Bronchus (tissue), 1 donor: Measurements from ENCODE around the gene ACTL8.

- PRO-cap, result no peak
Measured at GRCh38 chr1:17605364-17605561, 65.8 kb downstream of the ARHGEF10L start.

- PRO-cap, result no peak
Measured at GRCh38 chr1:17644133-17644778, 104.8 kb downstream of the ARHGEF10L start.

DNA sequence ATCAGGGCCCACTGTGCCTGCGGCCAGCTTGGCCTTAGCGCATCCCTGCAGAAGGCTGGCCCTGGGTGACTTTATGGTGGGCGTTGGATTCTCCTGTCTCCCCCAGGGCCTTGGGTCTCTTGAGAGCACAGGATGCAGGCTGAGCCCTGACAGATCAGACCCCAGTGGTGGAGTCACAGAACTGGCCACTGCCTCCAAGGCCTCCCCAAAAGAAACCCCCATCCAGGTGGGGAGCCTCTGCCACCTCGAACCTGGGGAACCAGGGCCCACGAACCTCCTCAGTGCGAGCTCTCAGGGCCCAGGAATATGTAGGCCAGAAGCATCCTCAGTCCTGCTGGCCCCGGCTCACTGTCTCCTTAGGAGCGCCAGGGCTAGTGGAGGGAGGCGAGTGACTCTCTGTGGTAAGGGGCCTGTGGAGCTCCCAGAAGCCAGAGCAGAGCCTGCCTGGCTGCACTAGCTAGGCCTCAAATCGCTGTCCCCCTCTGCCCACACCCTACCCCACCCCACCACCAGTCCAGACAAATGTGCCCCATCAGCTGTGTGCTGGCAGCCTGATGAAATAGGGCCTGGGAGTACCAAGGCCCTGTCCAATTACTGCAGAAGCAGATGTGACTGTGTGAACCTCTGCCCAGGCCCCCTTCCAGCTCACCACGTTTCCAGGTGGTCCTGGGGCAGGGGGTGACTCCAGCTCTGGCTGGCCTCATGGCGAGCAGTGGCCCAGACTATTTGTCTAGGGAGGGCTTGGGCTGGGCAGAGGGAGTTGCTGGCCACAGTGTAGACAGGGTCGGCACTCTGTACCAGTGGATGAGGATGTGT, 103.5 kb upstream of the ACTL8 start:
- PRO-cap, result no peak

DNA sequence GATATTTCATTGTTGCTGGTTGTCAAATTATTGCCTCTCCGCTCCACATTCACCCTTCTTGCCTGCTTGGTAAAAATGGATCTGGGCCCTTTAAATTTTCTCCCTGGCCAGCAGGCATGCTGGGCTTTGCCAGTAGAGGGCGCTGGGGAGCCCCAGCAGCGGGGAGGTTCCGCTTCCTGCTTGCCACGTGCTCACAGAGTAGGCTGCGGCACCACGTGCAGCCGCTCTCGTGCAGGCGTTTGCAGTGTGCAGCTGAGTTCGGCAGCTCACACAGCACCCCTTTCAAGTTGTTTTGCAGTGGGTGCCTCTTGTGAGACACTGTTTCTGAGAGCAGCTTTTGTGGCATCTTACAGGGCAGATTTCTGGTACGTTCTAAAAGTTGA, at the start of gene ACTL8:
Gene ACTL8 (plus strand): TSS at position 194 of the 383 bp plus-strand sequence.
- PRO-cap, result no peak

GRCh38 chr1:18264684-18265123, 157.1 kb downstream of the IGSF21 start:
- PRO-cap, result no peak

GRCh38 chr1:18299423-18299825, 181.3 kb upstream of the KLHDC7A start:
- PRO-cap, result no peak

DNA sequence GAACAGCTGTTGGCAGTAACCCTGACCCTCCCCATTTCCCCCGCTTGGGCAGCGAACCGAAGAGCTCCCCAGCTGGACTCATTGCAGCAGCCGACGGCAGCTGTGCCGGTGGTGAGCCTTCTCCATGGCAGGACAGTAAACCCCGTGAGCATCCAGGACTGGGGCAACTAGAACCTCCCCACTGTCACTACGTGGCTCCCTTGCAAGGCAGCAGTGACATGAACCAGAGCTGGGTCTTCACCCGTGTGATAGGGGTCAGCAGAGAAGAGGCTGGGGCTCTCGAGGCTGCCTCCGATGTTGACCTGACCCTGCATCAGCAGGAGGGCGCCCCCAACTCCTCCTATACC, 661 bp downstream of the KLHDC7A start:
- PRO-cap, result no peak

DNA sequence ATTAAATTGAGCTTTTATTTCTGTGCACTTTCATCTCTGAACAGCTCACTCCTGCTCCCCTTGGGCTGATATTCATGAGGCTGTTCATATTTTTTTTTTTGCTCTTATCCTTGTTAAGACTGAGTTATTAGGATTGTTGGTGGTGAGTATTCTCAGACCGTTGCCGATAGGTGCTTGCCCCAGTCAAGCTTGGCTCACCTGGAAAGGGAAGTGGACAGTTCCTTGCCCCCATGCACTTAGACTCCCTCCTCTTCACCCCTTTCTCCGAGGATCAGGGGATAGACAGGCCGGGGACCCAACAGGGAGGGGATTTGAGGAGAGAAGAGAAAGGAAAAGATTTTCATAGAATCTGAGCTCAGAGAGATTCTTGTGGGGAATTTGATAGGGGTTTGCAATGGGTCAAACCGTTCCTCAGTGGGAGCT, 8.7 kb downstream of the PAX7 start:
- PRO-cap, result no peak

GRCh38 chr1:18670020-18670737, 39.5 kb downstream of the PAX7 start:
- PRO-cap, result bidirectional peak, plus-strand start at chr1:18670523, minus-strand start at chr1:18670273; unidirectional peak, plus-strand start at chr1:18670642

DNA sequence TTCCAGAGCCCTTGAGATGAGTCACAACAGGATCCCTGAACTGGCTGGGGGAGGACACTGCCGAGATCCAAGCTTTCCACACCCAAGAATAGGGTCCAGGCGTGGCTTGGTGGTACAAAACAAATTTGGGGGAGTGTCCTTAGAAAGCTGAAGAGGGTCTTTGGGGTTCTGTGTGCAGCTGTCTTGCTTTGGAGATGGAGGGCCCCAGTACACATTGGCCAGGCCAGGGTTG, 74.5 kb downstream of the PAX7 start:
- PRO-cap, result no peak

- PRO-cap, result no peak
Measured at GRCh38 chr1:18733557-18733941, 102.9 kb downstream of the PAX7 start.

- PRO-cap, result no peak
Measured at GRCh38 chr1:18938469-18938677, 18.1 kb downstream of the IFFO2 start.

DNA sequence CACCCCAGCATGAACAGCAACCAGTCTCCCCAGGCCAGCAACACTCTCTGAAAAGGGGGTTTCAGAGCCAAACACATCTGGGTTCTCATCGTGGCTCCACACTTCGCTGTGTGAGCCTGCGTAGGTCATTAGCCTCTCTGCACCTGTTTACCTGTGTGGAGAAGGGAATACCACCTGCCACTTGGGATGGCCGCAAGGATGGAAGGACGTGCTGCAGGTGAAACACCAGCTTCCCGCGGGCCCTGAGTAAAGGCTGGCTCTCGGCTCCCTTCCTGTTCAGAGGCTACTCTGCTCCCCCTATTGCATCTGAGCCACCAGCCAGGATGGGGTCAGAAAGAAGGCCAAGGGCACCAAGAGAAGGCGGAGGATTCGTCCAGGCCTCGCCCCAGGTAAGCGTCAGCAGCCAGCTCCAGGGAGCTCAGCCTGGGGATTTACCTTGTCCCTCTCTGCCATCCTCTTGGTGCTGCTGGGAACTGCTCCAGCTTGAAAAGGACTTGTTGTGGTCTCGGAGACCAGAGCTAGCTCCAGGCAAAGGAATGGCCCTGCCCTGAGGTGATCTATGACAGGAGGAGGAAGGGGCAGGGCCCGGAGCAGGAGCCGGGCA, 113.6 kb upstream of the IFFO2 start:
- PRO-cap, result no peak

GRCh38 chr1:19092509-19093244, 117.4 kb downstream of the UBR4 start:
- PRO-cap, result no peak

GRCh38 chr1:19140315-19140957, 69.6 kb downstream of the UBR4 start:
- PRO-cap, result no peak

DNA sequence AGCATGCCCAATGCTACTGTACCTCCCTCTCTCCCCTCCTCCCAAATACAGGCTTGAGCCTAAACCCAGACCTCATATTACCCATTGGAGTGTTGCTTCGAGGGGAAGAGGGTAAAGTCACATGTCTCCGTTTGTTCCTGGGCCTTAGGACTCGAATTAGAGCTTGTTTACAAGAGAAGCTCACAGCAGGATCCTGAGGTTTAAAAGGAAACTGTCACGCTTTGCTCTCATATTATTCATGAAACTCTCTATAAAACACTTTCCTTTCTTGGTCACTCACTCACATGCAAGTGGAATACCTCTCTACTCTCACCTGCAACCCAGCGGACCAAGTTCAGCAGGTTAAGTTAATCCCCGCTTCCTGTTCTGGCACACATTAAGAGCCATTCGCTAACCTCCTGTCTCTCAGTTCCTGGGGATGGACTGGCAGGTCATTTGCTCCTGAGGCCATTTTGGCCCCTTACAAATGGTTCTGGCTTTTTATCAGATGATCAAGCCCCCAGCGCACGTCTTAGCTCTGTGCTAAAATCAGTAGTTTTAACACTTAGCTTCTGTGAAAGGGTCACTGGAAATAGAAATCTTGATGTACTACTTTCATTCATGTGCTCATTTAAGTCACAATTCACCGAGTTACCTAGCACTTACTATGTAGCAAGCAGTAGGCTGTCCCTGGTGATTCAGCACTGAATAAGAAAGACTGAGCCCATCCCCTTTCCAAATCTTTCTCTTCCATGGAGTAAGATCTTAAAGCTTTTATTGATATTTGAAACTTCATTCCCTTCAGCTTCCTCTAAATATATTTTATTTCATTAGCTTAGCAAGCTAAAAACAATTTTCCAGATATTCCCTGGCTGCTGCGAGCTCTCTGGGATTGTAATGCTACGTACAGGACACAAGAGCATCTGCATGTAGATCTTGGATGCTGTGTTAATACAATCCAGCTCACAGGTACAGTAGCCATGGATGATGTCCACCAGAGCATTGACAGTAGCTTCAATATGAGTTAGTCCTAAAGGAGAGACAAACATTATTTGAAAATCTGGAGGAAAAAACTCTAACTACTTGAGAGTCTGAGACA, 65.8 kb downstream of the UBR4 start:
- PRO-cap, result no peak

- PRO-cap, result no peak
Measured at GRCh38 chr1:19164788-19165029, 45.4 kb downstream of the UBR4 start.

DNA sequence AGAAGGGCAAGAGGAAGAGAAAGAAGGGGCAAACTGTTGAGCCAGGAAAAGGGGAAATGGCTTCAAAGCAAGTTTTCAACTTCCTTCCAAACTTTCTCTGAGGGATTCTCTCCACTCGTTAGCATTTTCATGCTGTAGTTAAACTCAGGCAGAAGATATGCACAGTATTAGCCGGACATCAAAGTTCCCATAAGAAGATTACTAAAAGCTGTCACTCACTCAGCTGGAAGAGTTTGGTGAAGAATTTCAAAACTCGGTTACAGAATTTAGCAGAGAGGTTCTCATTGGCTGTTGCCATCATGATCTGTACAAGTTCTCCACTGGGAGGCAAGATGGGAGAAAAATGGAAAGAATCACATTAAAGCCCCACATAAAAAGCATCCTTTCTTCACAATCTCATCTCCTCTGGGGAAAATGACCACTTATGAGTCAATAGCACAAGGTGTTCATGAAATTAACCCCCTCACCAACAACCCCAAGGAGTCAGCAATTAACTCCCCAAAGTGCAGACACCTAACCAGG, 45.0 kb downstream of the UBR4 start:
- PRO-cap, result no peak

- PRO-cap, result no peak
Measured at GRCh38 chr1:19211226-19211632, 1.2 kb upstream of the UBR4 start.

- PRO-cap, result no peak
Measured at GRCh38 chr1:19232479-19233665, 18.5 kb downstream of the EMC1 start.